Jurkat, Clone E6-1 (cell line): ENCODE results near the genes ARMC3 and ARHGAP21.

GRCh38 chr10:22325050-22326418, 4.6 kb downstream of the BMI1 start:
- RRBS: 15% methylated on average over 34 of the region's 101 CpGs

GRCh38 chr10:22341563-22341741, 3.8 kb upstream of the SPAG6 start:
- RRBS: no CpG with 5 or more reads among the region's 8 CpGs

DNA sequence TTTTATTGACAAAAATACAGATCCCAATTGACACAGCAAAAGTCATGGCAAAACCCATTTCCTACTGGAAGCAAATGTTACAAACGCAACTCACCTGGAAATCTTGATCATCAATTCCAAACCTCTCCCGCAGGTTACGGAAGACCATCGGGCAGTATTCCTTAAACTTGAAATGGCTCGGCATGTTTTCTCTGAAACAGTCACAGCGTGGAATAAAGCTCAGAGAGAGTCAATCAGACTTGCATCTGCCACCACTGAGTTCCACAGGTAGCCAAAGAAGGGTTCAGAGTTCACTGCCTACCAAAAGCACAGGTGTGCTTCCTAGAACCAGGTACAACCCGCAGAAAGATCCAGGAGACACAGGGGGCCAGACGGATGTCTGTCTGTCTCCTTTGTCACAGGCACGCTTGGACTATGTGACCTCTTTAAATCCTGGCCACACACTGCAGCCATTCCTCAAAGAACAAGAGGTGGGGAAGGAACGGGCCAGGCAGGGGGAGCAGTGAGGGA, 106.5 kb downstream of the PIP4K2A start:
- RRBS: no CpG with 5 or more reads among the region's 10 CpGs

DNA sequence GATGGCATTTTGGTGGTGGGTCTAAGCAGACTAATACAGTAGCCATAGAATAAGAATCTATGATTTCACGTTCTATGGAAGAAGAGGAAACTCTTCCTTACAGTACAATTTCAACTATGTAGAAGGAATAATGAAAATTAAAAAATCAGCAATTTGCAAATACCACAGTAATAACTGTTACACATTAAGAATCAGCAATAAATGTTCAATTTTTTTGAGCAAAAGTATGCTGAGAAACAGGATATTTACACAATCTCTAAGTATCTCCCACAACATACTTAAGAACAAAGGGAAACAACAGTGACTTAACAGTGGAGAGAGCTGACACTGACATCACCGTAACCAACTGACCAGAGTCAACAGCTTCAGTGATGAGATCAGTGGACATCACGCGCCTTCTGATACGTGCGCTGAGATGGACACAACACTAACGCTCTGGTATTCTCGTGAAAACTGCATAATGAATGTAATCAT, 82.8 kb downstream of the PIP4K2A start:
- RRBS: no CpG with 5 or more reads among the region's 8 CpGs

DNA sequence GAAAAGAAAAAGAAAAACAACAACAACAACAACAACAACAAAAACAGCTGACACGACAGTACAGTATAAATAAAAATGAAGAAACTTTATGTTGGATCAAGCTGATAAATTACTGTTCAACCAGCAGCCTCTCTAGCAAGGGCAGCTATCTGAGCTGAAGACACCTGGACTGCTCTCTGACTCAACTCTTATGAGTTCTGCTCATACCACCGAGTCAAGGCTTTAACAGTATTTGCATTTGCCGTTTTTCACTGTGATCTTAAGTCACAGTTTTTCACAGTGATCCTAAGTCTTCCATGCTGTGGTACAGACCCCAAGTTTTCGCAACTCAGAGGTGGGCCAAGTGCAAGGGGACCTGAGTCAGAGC, 31.3 kb downstream of the PIP4K2A start:
- RRBS: no CpG with 5 or more reads among the region's 4 CpGs

- RRBS: no CpG with 5 or more reads among the region's 5 CpGs
Observed at GRCh38 chr10:22700938-22701869, 13.2 kb downstream of the PIP4K2A start.

- RRBS: no CpG with 5 or more reads among the region's 43 CpGs
Observed at GRCh38 chr10:22927594-22928459, at the start of gene ARMC3. TSS of gene ARMC3 (plus strand) at chr10:22928053.

GRCh38 chr10:22996875-22997566, 69.2 kb downstream of the ARMC3 start:
- RRBS: no CpG with 5 or more reads among the region's 2 CpGs

GRCh38 chr10:23343544-23344197, 926 bp downstream of the C10orf67 start:
- RRBS: 90% methylated on average over 14 of the region's 48 CpGs

GRCh38 chr10:23405533-23405957, 33.3 kb upstream of the OTUD1 start:
- RRBS: no CpG with 5 or more reads among the region's 3 CpGs

- RRBS: 29% methylated on average over 23 of the region's 98 CpGs
Observed at GRCh38 chr10:23694190-23695334, 255.7 kb downstream of the OTUD1 start.

GRCh38 chr10:24008521-24009074, 200.3 kb upstream of the KIAA1217 start:
- RRBS: no CpG with 5 or more reads among the region's 9 CpGs

GRCh38 chr10:24034656-24035149, 174.2 kb upstream of the KIAA1217 start:
- RRBS: no CpG with 5 or more reads among the region's 10 CpGs

- RRBS: no CpG with 5 or more reads among the region's 19 CpGs
Observed at GRCh38 chr10:24118003-24118925, 90.7 kb upstream of the KIAA1217 start.

GRCh38 chr10:24201513-24201979, 7.4 kb upstream of the KIAA1217 start:
- RRBS: no CpG with 5 or more reads among the region's 7 CpGs

- RRBS: no CpG with 5 or more reads among the region's 9 CpGs
Observed at GRCh38 chr10:24306403-24307029, 97.6 kb downstream of the KIAA1217 start.

GRCh38 chr10:24417032-24417365, 208.1 kb downstream of the KIAA1217 start:
- RRBS: no CpG with 5 or more reads among the region's 5 CpGs

GRCh38 chr10:24438004-24438586, 229.2 kb downstream of the KIAA1217 start:
- RRBS: no CpG with 5 or more reads among the region's 7 CpGs

DNA sequence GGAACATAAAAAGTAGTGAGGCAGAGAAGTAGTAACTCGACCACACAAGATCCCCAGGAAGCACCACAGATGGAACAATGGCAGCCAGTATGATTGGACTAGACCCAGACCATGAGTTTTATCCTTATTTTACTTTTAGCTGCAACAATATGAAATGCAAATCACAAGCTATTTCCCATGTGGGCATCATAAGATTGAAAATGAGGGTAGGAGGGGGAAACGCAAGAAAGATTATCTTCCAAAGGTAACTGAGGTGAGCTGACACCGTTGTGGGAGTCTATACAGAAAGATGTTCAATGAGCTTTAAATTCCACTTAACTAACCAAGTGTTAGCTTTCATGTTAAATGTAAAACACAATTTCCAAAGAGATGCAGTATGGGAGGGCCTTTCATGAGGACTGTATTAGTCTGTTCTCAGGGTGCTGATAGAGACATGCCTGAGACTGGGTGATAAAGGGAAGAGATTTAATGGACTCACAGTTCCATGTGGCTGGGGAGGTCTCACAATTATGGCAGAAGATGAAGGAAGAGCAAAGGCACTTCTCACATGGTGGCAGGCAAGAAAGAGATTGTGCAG, 191.5 kb downstream of the ARHGAP21 start:
- RRBS: no CpG with 5 or more reads among the region's 3 CpGs

DNA sequence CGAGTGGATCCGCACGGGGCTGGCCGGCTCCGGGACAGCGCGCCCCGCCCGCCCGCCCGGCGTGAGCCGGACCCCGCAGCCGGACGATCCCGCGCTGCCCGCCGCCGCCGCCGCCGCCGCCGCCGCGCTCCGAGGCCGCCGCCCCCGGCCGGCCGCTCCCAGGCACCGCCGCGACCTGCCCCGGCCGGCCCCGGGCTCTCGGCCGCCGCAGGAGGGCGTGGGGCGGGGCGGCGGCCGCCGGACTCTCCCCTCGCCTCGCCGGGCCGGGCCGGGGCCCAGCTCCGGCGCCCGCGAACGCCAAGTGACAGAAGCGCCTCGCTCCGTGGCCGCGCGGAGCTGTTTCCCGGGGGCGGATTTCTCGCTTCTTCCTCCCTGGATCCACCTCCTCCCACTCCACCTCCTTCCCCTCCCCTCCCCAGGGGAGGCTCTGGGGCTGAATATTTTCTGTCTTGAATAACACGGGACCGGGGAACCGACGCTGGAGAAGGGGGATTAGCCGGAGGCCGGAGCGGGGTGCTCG, at the start of gene ARHGAP21:
ARHGAP21 (minus strand) TSS at position 312 of the 520 bp plus-strand sequence.
- RRBS: 2% methylated on average over 40 of the region's 76 CpGs